LHCN-M2 (cell line): ENCODE measurements around a stretch of chr9.

GRCh38 chr9:134136662-134136916, 707 bp downstream of the WDR5 start:
- RAMPAGE, long total RNA = no peak

DNA sequence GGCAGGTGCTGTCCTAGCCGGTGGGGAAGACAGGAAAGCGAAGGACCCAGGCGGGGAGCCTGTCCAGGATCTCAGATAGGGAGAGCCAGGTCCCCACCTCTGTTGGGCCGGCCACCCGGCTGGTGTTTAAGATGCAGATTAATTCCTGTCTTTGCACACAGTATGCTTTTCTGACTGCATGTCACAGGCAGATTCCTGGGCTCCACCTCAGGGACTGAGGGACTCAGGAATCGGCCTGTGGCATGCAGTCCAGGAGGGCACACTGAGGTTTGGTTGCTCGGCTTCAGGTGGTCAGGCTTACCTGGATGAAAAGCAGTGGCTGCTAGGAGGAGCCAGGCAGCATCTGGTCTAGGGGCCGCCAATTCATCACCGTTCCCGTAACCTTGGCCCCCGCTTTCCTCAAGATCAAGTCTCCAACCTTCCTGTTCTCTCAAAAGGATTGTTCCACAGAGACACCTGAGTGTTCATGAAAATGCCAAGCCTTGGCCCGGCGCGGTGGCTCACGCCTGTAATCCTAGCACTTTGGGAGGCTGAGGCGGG, 1.1 kb downstream of the WDR5 start:
- RAMPAGE, long total RNA = no peak

GRCh38 chr9:134138109-134138498, 2.2 kb downstream of the WDR5 start:
- RAMPAGE, long total RNA = no peak

- RAMPAGE, long total RNA = no peak
Observed at GRCh38 chr9:134258637-134259666, 67.3 kb upstream of the RXRA start.

DNA sequence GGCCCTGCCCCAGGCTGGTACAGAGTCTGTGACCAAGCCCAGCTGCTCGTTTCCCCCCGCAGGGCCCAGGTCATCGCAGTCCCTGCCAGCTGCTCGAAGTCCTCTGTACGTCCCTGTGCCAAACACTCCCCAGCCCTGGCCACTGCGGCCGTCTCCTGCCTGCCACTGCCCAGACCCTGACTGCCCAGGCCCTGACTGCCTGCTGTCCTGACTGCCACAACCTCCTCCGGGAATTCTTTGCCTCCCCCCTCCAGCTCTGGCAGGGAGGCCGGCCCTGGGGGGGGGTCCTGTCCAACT, 53.6 kb upstream of the RXRA start:
- RAMPAGE, long total RNA = no peak

GRCh38 chr9:134334970-134335648, 8.9 kb downstream of the RXRA start:
- RAMPAGE, long total RNA = no peak

- RAMPAGE, long total RNA = no peak
Observed at GRCh38 chr9:134339141-134340146, 13.2 kb downstream of the RXRA start.

GRCh38 chr9:134347995-134348909, 22.0 kb downstream of the RXRA start:
- RAMPAGE, long total RNA = no peak

DNA sequence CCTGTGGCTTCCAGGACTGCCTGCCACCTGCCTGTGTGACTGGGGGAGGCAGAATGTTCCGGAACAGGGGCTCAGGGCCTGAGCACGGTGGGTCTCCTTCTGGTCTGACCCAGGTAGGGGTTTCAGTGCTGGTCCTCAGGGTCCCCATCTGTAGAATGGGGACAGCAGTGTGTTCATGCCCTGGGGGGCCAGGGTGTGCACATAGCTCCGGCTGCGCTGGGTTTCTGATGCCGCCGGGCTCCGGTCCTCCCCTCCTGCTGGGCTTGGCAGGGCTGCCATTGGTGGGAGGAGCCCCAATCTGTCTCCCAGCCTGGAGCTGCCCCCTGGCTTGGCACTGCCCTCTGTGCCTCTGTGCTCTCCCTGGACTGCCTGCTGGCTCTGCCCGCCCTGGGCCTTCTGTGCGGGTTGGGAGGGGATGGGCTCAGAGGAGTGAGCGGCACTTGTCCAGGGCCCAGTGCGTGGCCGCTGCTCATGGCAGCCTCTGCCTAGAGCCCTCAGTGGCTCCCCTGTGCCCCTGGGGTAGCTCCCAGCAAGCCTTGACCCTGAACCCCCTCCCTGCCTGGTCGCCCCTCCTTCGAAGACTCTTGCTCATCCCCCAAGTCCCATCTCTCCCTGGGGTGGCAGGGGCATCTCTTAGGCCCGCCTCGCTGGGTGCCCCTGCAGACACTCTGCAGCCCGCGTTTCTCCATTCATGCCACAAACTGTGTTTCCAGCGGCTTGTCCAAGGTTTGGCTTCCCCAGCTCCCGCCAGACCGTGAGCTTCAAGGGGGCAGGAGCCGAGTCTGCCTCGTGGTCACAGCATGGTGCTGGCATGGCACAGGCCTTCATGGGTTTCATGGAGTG, 35.7 kb downstream of the RXRA start:
- RAMPAGE, long total RNA = no peak

GRCh38 chr9:134373674-134373867, 47.3 kb downstream of the RXRA start:
- RAMPAGE, long total RNA = no peak

GRCh38 chr9:134419344-134420112, 93.3 kb downstream of the RXRA start:
- RAMPAGE, long total RNA = no peak

DNA sequence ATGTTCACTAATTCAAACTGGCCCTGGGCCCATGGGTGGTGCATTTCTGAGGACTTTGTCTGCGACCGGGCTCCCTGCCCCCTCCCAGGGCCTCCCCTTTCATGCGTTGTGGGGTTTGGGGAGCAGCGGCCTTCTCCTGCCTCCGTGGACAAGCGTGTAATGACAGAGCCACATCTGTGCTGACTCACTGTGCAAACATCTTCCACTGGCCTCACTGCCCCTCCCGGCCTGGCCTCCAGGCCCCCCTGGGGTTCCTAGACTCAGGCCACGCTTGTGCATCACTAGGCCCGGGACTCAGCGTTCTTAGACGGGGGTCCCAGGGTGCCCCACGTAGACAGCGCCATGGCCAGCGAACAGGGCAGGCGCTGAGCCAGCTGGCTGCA, 49.2 kb upstream of the COL5A1 start:
- RAMPAGE, long total RNA = no peak

DNA sequence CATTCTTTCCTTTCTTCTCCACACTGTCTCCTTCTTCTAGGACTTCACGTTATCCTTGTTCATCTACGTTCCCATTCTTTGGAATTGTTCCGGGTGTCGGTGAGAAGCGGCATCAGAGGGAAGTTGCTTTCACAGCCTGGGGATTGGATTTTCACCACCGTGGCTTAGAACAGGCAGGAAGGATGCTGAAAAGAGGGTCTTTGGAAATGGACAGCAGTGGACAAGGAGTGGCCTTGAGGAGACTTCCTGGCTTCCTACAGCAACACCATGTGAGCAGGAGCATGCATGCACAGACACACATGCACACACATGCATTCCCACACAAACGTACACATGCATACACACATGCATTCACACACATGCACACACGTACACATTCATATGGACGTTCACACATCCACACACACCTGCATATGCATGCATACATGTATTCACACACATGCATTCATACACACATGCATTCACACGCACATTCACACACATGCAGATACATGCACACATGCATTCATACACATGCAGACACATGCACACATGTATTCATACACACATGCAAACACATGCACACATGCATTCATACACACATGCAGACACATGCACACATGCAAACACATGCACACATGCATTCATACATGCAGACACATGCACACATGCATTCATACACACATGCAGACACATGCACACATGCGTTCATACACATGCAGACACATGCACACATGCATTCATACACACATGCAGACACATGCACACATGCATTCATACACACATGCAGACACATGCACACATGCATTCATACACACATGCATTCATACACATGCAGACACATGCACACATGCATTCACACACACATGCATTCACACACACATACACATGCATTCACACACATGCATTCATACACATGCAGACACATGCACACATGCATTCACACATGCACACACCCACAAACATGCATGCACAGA, 105.8 kb downstream of the COL5A1 start:
- RAMPAGE, long total RNA = no peak

DNA sequence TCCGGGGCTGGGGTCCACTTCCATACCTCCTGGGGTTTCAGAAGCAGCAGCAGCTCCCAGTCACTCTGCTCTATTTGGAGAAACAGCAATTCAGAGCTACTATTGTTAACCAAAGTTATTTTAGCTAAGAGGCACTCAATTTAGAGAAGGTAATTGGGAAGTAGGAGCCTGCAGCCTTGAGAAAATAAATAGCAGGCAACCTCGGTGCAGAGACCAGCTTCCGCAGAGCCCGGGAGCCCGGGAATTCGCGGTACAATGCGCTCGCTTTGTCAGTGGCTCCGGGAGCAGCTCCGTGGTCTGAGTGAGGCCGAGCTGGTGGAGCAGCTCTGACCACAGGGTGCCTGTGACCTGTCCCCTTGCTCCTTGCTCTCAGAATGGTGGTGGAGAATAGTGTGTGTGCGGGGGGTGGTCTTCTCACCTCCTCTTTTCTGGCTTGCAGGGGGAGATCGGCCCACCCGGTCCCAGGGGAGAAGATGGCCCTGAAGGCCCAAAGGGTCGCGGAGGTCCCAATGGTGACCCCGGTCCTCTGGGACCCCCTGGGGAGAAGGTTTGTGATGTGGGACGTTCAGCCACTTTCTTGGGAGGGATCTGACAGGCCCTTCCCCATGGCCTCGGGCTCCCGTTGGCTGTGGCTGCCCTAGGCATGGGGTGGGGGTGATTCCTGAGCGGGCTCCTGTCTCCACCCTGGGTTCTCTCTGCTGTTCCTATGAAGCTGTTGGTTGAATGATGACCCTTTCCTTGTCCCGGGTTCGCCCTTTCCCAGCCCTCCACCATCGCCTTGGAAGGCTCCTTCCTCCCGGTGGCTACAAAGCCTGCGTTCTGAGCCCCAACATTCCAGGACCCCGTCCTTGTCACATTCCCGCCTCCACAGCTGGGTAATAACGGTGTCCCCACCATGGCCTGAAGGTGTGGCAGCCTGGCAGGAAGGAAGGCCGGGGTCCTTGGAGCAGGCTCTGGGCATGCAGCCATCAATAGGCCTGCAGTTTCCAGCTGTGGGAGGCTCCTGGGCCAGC, 95.8 kb upstream of the FCN2 start:
- RAMPAGE, long total RNA = no peak

DNA sequence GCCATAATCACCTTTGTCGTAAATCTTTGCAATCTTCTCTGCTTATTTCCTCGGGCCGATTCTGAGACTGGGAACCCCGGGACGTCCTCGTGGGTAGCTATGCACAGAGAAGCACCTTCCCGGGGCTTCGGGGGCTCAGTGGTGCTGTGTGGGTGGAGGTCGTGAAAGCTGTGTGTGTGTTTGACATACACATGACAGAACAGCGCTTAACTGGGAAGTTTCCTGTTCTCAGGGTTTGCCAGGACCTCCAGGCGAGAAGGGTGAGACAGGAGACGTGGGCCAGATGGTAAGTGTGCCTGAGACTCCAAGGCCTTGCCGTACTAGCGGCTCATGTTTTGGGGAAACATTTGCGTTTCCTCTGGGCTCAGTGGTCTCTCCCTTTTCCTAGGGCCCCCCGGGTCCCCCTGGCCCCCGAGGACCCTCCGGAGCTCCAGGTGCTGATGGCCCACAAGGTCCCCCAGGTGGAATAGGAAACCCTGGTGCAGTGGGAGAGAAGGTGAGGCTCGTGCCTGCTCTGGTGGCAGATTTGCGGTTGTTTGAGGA, 68.3 kb upstream of the FCN2 start:
- RAMPAGE, long total RNA = no peak

DNA sequence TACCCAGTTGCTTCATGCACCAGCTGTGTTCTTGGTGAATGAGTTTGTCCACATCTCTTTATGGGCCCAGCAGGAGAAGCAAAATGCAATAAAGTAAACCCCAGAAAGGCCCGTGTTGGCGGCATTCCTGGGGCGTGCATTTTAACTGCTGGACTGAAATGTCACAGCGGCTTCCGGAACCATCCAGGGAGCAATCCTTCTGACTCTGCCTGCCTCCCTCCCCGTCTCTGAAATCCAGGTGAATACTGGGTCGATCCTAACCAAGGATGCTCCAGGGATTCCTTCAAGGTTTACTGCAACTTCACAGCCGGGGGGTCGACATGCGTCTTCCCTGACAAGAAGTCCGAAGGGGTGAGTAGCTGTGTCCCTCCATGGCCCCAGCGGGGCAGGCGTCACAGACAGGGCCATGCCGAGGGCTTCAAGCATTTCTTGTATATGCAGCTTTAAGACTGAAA, 55.0 kb upstream of the FCN2 start:
- RAMPAGE, long total RNA = no peak

- RAMPAGE, long total RNA = no peak
Observed at GRCh38 chr9:134863718-134864640, 16.6 kb upstream of the FCN2 start.

DNA sequence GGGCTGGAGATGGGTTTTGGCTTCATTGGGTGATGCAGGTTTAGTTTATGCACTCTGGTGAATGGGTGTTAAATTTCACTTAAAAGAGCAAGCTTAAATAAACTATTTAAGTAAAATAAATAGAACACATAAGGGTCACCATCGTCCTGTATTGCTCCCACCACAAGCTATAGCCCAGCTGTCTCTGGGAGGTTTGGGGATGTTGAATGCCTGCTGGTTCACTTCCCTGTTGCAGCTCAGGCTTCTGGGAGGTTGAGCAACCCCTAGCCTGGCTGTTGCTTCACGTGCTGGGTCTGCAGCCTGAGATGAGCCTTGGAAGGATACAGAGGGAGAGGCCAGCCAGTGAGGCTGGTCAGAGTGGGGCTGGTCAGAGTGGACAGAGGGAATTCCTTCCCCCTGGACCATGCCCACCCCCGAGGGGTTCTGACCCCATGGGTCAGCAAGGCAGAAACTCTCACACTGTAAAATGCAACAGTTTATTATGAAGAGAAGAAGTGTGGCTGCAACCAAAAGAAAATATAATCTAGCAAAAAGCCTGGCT, 4.7 kb upstream of the FCN1 start:
- RAMPAGE, long total RNA = no peak

DNA sequence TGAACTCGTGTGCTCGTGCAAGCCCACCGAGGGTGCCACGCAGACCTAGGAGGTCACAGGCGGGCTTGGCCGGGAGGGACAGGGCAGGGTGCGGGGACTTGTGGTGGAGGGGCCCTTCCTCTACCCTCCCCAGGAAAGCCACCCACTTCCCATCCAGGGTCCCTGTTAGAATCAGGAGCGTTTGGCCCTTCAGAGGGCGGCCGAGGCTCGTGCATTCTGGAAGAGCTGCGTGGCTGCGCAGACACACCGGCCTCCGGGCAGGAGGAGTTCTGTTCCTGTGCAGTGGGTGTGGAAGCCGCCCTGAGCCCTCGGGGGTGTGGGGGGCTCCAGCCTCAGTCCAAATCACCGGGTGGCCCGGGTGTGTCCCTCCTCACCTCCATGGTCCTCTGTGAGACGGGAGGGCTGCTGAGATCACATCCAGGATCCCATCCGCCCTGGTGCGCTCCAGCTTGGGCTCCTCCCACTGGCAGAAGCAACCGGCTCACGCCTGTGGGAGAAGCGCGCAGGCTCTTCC, 18.3 kb downstream of the OLFM1 start:
- RAMPAGE, long total RNA = no peak

DNA sequence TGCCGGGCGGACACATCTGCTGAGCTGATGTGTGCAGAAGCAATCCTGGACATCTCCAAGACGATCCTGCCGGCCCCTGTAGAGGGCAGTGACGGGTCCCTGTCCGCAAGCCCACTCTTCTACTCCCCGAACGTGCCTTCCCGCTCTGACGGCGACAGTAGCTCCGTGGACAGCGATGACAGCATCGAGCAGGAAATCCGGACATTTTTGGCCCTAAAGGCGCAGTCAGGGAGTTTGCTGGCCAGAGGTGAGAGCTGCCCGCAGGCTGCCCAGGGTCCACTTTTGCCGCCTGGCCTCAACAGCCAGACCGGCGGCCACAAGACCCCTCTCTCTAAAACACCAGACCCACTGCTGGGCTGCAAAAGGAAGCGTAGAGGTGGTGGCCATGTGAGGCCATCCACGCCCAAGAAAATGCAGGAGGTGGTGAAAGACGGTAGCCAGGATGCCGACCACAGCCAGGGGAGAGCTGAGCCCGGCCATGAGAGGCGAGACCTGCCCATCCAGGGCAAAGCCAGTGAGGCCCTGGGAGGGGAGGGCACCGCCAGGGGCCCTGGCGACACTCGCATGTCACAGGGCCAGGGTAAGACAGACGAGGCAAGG, 6.4 kb downstream of the PPP1R26 start:
- RAMPAGE, long total RNA = no peak